WTC11 (cell line): ENCODE measurements around a stretch of chr9.

- PRO-cap = no peak
These were observed 11.9 kb downstream of the BRD3 start for GRCh38 chr9:134055454-134056754.

- PRO-cap = no peak
These were observed 2.3 kb downstream of the BRD3 start for GRCh38 chr9:134065389-134066051.

DNA sequence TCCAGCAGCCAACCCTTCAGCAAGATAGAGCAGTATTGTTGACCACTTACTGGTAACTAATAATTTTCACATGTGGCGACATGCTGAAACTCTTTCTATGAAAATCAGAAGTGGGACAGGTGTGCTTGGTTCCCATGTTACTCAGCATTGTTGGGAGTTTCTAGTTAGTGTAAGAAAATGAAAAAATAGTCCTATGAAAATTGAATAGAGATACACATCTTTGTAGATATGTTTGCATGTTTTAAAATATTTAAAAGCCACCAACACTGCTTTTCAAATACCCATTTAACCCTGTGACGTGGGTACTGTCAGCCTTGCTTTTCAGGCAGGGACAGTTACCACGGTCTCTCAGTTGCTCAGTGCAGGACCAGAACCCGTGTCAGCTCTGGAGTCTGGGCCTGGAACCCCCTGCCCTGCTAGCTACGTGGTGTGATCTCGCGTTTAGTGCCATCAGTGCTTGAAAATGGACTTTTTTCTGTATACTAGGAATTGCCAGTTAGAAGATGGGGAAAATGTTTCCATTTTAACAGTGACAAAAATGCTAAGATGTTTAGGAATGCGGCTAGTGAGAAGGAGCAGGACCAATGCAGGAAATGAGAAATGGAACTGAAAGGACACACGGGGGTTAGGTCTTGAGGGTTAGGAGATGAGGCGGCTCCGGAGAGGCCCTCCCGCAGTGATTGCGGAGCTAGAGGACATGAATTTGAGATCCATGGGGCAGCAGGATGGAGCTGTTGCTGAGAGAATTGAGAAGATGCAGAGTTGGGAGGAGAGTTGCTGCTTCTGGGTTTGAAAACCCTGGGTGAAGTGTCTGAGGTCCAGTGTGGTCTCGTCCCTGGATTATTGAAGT lies 14.7 kb downstream of the WDR5 start:
- PRO-cap = no peak

DNA sequence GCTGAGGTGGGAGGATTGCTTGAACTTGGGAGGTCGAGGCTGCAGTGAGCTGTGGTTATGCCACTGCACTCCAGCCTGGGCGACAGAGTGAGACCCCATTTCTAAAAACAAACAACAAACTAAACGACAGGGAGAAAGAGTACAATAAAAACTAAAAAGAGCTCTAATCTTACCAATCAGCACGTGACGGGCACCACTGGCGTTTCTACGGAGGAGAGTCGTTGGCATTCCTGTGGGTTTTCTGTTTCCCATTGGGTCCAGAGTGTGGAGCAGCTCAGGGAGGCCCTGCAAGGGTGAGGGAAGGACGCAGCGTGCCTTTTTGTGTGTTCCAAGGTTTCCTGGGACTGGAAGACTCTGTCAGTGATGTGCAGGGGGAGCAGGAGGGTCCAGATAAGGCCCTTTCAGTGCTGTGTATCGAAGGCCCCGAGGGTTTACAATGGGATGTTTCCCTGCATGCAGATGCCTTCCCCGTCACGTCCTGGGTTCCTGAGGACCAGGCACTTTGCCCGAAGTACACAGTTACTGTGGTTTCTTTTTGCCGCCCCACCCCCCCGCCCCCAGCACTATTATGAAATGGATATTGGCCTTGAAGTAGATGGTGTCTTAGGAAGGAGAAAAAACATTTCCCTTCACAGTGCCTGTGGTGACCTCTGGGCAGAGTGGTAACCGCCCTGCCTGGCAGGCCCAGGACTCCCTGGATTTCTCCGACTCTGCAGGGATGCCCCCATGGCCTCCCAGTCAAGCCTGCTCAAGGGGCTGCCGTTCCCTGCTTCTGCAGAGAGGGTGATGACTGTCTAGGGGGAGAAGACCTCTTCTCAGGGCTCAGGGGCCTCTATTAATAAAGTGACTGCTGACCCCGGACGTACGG lies 35.9 kb downstream of the WDR5 start:
- PRO-cap = no peak

DNA sequence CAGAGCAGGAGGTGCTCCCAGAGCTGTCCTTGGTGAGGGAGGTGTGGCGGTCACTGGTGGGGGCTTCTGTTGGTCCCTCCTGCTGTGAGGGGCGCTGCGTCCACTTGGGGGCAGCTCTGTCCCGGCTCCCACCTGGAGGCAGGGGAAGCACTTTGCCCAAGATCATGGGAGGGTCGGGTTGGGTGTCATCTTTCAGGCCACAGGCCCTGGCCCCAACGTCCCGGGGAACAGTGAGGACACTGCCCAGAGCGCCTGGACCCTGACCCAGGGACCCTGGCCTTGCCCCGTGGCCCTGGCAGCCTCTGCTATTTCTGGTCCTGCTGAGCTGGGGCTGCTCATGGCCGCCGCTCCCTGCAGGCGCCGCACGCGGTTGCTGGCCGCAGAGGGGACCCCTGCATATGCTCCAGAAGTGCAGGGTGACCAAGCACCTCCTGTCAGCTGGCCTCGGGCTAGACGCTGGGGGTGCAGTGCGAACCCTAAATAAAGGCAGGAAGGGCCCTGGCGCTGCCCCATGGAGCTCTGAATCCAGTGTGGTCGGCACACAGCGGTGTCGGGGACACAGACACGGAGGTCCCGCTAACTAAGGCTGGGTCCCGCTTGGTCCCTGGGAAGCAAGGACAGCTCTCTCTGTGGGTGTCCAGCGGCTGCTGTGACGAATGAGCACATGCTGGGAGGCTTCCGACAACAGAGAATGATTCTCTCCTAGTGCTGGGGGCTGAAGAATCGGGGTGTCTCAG lies 40.2 kb downstream of the WDR5 start:
- PRO-cap = no peak

DNA sequence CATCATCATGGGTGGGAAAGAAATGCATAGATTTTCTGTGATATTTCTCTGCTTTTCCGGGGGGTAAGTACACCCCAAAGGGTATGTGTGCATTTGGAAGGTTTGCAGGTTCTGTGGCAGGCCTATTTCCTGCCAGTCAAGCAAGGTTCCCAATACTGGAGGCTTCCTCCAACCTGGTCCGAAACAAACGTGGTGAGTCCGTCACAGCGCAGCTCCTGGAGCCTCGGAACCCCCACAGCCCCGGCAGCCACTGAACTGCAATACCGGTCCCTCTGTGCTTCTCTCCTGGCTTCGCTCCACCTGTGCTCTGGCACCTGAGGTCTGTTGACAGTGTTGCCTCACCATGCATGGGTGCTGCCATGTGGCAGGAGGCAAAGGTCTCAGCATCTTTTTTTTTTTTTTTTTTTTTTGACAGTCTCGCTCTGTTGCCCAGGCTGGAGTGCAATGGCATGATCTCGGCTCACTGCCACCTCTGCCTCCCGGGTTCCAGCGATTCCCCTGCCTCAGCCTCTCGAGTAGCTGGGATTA lies 85.4 kb downstream of the WDR5 start:
- PRO-cap = no peak

DNA sequence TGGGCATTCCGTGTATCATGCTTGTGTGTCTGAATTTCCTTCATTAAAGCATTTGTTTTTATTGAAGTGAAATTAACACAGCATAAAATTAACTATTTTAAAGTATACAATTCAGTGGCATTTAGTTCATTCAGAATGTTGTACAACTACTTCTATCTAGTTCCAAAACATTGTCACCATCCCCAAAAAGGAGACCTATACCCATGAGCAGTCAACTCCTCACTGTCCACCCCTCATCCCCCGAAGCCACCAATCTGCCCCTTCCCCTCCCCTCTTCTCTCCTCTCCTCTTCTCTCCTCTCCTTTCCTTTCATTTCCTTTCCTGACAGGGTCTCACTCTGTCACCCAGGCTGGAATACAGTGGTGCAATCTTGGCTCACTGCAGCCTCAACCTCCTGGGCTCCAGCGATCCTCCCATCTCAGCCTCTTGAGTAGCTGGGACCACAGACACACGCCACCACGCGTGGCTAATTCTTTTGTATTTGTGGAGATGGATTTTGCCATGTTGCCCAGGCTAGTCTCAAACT lies 86.7 kb downstream of the WDR5 start:
- PRO-cap = no peak

- PRO-cap = no peak
These were observed 10.5 kb upstream of the RXRA start for GRCh38 chr9:134315698-134316175.

DNA sequence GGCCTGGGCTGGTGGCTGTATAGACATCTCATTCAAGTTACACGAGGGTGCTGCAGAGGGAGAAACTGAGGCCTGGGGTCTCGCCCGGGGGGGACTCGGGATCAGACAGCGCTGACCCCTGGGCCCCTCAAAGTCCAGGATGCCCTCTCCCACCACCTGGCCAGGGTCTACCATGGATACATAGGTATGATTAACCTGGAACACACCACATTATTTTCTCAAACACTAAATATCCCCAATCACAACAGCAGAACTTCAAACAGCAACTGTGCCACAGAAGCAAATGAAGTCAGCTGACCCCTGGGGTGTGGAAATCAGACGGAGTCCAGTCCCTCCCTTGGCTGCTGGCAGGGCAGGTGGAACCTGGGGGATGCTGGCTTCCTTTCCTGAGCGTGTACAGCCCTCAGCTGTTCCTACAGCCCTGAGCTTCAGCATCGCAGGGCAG lies 7.5 kb upstream of the RXRA start:
- PRO-cap = no peak

- PRO-cap = no peak
These were observed 8.9 kb downstream of the RXRA start for GRCh38 chr9:134334970-134335648.

DNA sequence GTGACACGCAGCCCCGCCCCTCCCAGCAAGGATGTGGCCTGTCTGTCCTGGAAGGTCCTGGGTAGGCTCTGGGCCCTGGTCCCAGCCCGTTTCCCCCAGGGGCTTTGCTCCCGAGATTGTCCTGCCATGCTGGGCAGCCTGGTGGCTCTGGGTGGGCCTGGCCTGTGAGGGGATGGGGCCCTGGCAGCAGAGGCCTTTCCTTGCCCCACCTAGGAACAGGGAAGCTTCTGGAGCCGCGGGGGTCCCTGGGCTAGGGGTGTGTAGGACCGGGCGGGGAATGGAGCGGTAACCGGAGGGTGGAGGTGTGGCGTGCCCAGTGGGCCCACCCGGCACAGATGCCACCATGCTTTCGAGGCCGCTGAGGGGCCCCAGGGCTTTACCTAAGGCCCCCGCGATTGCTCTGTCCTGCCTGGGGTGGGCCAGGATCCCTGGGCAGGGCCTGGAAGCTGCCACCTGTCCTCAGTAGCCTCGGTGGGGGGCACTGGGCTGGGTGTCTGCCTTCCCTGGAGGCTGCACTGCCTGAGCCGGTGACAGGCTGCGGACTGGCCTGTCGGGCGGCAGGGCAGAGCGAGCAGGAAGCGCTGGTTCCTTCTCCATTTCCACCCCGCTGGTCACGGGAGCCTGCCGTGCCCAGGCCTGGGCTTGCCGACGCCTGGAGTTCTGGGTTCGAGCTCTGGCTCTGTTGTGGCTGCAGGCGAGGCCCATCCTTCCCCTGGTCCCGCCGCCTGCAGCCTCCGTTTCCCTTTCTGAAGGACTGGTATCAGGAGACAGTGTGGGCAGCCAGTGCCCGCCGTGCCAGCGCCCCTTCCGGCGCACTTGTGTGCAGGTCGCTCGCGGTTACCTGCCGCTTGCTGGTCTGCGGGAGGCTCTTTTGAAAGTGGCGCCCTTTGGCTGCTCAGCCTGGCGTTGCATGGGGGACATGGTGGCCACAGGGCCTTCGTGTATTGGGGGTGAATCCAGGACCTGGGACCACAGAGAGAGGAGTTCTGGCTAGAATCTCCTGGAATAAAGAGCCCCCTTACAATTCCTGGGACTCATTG lies 33.8 kb downstream of the RXRA start:
- PRO-cap = no peak

DNA sequence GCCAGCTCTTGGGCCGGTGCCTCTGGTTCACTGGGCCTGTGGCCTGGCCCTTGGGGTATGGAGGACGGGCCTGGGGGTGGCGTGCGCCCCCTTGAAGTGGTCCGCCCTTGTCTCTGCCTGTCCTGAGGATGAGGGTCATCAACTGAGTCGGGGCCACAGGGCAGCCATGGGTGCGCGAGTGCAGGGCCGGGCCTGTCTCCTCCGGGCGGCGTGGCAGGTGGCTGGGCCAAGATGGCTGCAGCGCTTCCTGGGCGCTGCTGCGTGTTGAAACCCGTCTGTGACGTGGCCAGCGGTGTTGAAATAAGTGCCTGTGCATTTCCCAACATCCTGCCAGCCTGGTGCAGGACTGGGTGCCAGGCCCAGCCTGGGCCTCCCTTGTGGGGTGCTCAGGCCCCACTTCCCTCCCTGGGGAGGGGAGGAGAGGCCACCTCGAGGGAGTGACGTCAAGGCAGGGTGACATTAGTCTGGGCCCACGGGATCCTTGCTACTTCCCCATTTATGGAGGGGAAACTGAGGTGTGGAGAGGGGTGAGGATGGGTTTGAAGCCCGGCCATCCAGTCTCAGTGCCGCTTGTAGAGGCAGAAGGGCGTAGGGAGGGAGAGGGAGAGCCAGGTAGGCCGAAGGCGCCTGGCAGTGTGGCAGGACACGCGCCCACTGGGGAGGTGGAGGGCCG lies 45.5 kb downstream of the RXRA start:
- PRO-cap = no peak

GRCh38 chr9:134390261-134391275 lies 64.3 kb downstream of the RXRA start:
- PRO-cap = no peak

DNA sequence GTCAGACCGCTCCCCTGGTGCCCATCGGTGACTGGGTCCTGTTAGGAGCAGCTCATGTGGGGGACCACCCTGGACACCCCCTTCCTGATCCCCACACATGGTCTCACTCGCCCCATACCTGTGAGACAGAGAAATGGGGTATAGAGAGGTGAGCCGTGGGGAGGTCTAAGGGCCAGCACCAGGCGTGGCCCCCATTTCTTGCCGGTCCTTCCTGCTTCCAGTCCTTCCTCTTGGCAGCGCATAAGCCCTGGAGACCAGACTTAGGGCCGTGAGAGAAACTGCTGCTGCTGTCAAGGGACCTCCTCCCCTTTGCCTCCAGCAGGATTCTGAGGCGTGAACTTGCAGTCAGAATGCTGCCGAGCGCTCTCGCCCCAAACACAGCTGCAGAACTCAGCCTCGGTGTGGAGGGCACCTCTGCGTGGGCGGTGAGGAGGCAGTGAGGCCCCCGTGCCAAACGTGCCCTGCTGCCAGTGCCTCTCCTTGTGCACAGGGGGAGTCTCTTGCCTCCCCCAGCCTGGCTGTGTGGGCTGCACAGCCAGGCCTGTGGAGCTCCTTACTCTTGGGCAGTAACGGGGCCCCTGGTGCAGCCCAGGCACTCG lies 85.2 kb downstream of the RXRA start:
- PRO-cap = no peak

DNA sequence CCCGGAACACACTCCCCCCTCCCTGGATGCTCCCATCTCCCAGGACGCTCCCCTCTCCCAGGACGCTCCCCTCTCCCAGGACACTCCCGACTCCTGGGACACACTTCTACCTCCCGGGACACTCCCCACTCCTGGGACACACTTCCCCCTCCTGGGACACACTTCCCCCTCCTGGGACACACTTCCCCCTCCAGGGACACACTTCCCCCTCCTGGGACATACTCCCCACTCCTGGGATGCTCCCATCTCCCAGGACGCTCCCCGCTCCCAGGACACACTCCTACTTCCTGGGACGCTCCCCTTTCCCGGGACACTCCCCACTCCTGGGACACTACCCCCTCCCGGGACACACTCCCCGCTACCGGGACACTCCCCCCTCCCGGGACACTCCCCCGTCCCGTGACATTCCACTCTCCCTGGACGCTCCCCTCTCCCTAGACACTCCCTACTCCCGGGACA lies 95.8 kb downstream of the RXRA start:
- PRO-cap = no peak

DNA sequence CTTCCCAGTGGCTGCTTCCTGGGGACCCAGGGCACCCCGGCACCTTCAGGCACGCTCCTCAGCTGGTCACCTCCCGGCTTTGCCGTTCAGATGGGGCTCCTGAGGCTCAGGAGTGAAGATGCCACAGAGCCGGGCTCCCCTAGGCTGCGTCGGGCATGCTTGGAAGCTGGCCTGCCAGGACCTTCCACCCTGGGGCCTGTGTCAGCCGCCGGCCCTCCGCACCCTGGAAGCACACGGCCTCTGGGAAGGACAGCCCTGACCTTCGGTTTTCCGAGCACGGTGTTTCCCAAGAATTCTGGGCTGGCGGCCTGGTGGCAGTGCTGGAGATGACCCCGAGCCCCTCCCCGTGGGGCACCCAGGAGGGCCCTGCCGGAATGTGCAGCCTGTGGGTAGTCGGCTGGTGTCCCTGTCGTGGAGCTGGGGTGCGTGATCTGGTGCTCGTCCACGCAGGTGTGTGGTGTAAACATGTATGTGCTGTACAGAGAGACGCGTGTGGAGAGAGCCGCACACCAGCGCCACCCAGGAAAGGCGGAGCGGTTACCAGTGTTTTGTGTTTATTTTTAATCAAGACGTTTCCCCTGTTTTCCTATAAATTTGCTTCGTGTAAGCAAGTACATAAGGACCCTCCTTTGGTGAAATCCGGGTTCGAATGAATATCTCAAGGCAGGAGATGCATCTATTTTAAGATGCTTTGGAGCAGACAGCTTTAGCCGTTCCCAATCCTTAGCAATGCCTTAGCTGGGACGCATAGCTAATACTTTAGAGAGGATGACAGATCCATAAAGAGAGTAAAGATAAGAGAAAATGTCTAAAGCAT lies 113.2 kb downstream of the RXRA start:
- PRO-cap = no peak

DNA sequence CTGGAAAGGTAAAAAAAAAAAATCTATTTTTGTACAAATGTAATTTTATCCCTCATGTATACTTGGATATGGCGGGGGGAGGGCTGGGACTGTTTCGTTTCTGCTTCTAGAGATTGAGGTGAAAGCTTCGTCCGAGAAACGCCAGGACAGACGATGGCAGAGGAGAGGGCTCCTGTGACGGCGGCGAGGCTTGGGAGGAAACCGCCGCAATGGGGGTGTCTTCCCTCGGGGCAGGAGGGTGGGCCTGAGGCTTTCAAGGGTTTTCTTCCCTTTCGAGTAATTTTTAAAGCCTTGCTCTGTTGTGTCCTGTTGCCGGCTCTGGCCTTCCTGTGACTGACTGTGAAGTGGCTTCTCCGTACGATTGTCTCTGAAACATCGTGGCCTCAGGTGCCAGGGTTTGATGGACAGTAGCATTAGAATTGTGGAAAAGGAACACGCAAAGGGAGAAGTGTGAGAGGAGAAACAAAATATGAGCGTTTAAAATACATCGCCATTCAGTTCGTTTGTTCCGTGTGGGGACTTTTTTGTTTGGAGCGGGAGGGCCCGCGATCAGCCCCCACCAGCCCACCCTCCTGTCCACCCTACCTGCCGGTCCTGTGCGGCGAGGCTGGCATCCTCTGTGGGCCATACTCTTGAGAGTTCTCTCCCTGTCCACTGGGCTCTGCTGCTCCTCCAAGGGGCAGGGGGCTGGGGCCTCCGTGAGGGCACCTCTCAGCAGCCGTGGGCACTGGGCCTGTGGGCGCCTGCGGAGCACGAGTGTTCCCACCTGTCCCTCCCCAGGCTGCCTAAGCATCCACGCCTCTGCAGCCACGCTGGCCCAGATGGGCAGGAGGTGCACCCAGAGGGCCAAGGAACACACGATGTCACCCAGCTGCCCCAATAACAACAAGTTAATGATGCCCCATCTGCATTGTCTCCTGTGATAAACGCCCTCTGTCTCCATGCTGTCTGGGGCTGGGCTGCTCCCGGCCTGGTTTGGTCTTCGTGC lies 114.1 kb downstream of the RXRA start:
- PRO-cap = no peak

- PRO-cap = no peak
These were observed 142.7 kb downstream of the RXRA start for GRCh38 chr9:134468848-134469522.

DNA sequence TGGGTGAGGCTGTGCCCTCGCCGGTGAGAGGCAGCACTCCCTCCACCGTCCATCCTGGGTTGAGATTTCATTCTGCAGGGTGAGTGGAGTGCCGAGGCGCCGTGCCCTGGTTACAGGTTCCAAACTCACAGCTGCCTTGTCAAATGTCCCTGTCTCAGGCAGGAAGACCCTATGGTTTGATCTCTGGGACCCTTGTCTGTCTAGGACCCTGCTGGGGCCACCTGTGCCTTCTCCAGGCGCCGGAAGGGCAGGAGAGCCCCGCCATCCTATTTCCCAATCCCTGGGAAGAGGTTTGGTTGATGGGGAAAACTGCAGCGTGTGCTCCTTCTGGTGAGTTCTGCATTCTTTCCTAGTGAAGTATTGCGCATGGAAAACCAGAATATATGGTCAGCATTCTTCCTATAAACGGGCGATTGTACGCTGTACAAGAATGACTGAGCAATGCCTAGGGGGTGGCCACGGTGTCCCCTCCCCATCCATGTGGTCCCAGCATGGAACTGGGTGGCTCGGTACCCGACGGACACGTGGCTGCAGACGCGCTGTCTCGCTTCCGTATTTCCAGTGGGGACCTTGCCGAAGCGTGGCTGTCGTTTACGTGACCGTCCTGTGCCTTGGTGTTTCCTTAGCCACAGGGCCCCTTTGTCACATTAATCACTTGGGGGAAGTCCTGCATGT lies 95.9 kb upstream of the COL5A1 start:
- PRO-cap = no peak

GRCh38 chr9:134602550-134603077 lies 39.0 kb upstream of the COL5A1 start:
- PRO-cap = no peak